ENCODE measurements around a stretch of chr20.

GRCh38 chr20:20036847-20037691 is 15.2 kb downstream of the CRNKL1 start:
- PRO-cap, 5 experiments: no peak in any of the 5 experiments
- RAMPAGE, long total RNA, 2 experiments: no peak in any of the 2 experiments
- RRBS: no CpG with 5 or more reads among the region's 11 CpGs

DNA sequence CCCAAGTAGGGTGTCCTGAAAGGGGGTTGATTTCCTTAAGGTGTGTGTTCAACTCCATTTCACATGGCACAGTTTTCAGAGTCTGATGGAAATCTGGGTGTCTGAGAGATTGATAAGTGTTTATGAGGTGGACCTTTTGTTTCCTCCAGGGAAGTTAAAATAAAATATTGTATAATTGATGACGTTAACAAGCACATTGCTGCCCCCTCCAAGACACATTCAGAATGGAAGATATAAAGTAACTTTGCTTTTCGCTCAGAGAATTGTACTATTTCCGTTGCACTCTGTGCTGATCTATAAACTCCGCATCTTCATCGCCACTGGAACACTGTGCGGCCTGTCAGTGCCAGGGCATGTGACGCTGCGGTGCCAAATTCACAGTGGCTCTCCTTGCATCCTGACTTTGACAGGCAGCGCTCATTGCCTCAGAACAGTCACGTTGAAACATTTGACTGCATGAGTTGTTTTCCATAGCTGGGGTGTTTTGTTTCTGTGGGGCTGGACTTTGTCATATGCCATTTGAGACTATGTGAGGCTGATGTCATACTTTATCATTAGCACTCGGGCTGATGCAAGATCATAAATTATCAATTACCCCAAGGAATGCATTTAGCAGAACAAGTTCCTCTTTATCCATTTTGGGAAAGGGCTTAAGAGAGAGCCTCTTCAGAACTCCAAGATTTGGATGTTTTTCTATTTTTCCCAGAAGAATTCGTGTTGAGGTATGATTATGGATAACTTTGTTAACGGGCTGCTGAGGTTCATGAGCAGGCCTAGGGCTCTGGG is 32.7 kb downstream of the CFAP61 start:
- PRO-cap, 5 experiments: no peak in any of the 5 experiments
- RAMPAGE, long total RNA, 2 experiments: no peak in any of the 2 experiments
- RRBS: no CpG with 5 or more reads among the region's 13 CpGs

GRCh38 chr20:20452058-20452861 is 84.4 kb downstream of the INSM1 start:
- PRO-cap, 5 experiments: no peak in any of the 5 experiments
- RAMPAGE, long total RNA, 2 experiments: no peak in any of the 2 experiments
- RRBS: no CpG with 5 or more reads among the region's 25 CpGs

GRCh38 chr20:20463917-20464535 is 96.1 kb downstream of the INSM1 start:
- PRO-cap, 5 experiments: no peak in any of the 5 experiments
- RAMPAGE, long total RNA, 2 experiments: no peak in any of the 2 experiments
- RRBS: no CpG with 5 or more reads among the region's 9 CpGs

DNA sequence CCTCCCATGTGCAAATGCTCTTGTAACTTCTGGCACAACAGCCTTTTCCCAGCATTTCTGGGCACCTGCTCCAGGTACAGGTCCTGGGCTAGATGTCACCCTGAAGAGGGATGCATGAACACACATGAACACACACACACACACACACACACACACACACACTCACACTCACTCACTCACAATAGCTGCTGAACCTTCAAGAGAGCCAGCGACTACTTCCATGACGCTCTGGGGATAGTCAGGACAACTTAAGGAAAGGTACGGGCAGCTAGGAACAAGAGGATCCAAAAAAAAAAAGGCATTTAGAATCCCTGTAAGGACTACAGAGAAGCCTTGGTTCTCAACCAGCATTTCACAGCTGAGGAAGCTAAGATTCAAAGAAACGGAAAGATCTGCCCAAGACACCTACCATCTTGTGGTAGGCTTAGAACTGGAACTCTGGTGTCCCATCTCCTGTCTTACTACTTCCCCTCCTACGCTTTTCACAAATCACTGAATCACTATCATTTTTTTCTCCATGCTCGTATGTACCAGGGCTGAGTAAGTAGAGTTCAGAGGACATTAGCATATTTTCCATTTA is 122.9 kb downstream of the INSM1 start:
- PRO-cap, 5 experiments: peak in 2 of 5 experiments; most common minus-strand start position 180 of the sequence (in 2)
- RAMPAGE, long total RNA, 2 experiments: no peak in any of the 2 experiments
- RRBS: no CpG with 5 or more reads among the region's 6 CpGs

DNA sequence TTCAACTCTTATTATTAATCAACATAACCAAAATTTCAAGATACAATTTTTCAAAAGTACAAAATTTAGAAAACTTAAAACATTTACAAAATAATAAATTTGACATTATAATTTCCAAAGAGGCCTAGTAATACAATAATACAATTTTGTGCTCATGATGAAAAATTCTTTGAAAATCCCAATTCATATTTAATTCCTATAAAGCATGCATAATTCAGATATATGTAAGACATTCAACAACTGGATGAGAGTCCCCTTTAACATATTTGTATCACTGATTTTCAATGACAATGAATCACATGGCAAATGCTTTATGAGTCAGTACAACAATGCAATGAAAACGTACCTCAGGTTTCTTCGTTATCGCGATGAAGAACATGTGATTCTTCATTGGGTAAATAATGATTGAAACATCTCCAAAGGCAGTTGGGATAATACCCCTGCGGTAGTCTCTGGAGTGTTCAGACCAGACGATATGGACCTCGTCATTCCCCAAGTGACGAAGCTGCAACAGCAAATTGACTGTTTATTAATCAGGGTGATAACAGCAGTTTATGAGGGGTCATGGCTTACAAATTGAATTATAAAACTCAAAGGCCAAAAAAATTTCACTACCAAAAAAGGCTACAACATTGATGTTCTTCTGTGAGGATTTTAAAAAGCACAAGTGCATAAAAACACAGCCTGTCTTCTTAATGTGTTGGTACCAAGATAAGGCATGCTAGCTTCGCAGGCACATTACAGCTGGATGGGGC is 127.0 kb downstream of the INSM1 start:
- PRO-cap, 5 experiments: no peak in any of the 5 experiments
- RAMPAGE, long total RNA, 2 experiments: no peak in any of the 2 experiments
- RRBS: no CpG with 5 or more reads among the region's 9 CpGs

GRCh38 chr20:20635200-20635744 is 77.2 kb downstream of the RALGAPA2 start:
- PRO-cap, 5 experiments: no peak in any of the 5 experiments
- RAMPAGE, long total RNA, 2 experiments: no peak in any of the 2 experiments
- RRBS: no CpG with 5 or more reads among the region's 2 CpGs

DNA sequence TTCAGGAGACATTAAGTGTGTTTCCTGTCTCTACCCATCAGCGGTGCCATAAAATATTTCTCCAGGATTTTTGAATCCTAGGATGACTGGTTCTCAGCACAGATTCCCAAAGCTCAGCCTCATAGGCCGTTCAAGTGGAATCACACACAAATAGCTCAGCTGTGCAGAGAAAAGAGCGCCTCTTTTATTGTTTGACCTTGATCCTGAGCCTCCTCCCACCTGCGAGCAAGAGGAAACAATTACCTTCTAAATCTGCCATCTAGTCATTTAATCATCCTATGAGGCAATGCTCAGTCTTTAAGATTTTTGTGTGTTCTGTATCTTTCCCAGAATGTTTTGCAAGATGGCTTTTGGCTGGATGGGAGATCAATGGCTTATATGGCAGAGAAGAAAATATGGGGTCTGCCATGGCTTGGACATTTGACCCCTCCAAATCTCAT is 31.9 kb upstream of the RALGAPA2 start:
- PRO-cap, 5 experiments: no peak in any of the 5 experiments
- RAMPAGE, long total RNA, 2 experiments: no peak in any of the 2 experiments
- RRBS: no CpG with 5 or more reads among the region's 4 CpGs

DNA sequence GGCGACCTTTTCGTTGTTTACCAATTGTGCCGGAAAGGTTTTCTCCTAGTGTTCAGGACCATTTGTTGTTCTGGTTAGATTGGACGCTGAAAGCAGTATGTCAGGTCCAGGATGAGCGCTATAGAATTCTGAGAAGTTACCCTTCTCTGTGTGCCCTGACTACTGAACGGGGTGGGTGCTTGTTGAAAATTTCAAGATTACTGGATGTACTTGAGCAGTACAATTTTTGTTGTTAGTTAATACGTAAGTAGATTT is 721 bp downstream of the XRN2 start:
- PRO-cap, 5 experiments: no peak in any of the 5 experiments
- RAMPAGE, long total RNA, 2 experiments: no peak in any of the 2 experiments
- RRBS: no CpG with 5 or more reads among the region's 7 CpGs

DNA sequence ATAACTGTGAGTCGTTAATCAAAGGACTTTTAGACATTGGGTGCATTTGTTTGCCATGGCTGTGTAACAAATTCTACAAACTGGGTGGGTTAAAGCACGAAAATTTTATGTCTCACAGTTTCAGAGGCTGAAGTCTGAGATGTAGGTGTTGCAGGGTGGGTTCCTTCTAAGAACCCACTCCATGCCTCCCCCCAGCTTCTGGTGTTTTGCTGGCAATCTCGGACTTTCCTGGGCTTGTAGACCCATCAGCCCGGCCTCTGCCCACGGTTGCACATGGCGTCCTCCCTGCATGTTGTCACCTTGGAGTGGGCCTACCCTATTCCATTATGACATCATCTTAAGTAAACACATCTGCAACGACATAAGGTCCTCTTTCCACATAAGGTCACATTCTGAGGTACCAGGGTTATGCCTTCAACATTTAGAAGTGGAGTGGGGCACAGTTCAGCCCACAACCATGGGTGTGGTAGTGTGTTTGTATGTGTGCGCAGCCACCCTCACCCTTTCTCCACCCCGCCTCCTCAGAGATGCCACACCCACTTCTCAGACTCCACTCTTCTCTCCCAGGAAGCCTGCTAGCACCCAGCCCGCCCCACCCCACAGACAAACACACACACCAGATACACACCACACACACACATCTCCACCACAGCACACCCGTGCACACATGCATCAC is 113.0 kb downstream of the FOXA2 start:
- PRO-cap, 5 experiments: peak in 1 of 5 experiments; most common plus-strand start position 420 of the sequence (in 1); most common minus-strand start position 302 of the sequence (in 1)
- RAMPAGE, long total RNA, 2 experiments: no peak in any of the 2 experiments
- RRBS: no CpG with 5 or more reads among the region's 11 CpGs

- PRO-cap, 5 experiments: peak in 3 of 5 experiments; most common plus-strand start chr20:22525306 (in 2); most common minus-strand start chr20:22525168 (in 2)
- RAMPAGE, long total RNA, 2 experiments: no peak in any of the 2 experiments
- RRBS: no CpG with 5 or more reads among the region's 4 CpGs
These were observed 59.2 kb downstream of the FOXA2 start for GRCh38 chr20:22525039-22525702.

DNA sequence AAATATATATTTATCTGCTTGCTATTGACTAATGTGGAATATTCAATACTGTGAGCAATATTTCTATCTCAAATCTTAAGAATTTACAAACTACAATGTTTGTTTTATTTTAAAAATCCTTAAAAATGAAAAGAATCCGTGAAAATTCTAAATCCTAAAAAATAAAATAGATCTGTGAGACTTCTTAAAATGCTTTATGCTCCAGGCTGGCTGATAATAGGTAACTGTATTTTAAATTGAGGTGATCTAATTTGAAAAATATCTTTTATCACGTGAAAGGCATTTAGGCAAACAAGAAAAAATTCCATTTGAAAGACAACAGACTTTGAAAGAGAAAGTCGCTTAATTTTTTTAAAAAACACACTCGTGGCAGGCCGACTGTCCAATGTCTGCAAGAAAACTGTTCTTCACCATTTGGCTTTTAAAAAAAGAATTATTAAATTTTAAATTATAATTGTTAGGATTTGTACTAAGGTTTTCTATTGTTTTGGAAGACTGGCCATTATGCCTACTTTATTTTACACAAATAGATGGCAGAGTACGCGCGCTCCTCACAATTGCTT is 14.0 kb downstream of the FOXA2 start:
- PRO-cap, 5 experiments: peak in 1 of 5 experiments; most common plus-strand start position 354 of the sequence (in 1); most common minus-strand start position 226 of the sequence (in 1)
- RAMPAGE, long total RNA, 2 experiments: no peak in any of the 2 experiments
- RRBS: no CpG with 5 or more reads among the region's 8 CpGs

DNA sequence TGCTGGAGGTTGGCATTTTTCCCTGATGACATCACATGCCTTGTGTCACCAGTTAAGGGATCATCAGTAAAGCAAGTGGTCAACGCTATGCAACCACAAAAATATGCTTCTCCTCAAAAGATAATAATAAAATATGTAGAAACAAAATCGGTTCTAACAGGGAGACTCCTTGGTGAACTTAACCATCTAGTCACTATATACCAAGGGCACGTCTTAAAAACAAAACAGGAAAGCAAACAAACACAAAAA is 211.7 kb upstream of the FOXA2 start:
- PRO-cap, 5 experiments: no peak in any of the 5 experiments
- RAMPAGE, long total RNA, 2 experiments: no peak in any of the 2 experiments
- RRBS: no CpG with 5 or more reads among the region's 3 CpGs

- PRO-cap, 5 experiments: peak in 1 of 5 experiments; most common plus-strand start chr20:23025775 (in 1)
- RAMPAGE, long total RNA, 2 experiments: start-site peak on the minus strand in 1 of 2 experiments, at chr20:23025623-23025629 at its widest, 17 reads per replicate
- RRBS: no CpG with 5 or more reads among the region's 16 CpGs
These were observed 9.6 kb upstream of the SSTR4 start for GRCh38 chr20:23025390-23026015.

GRCh38 chr20:23084646-23085603 is 1.2 kb downstream of the CD93 start:
- PRO-cap, 5 experiments: peak in 2 of 5 experiments; most common minus-strand start chr20:23085457 (in 1)
- RAMPAGE, long total RNA, 2 experiments: no peak in any of the 2 experiments
- RRBS: 80% methylated on average over 4 of the region's 33 CpGs

DNA sequence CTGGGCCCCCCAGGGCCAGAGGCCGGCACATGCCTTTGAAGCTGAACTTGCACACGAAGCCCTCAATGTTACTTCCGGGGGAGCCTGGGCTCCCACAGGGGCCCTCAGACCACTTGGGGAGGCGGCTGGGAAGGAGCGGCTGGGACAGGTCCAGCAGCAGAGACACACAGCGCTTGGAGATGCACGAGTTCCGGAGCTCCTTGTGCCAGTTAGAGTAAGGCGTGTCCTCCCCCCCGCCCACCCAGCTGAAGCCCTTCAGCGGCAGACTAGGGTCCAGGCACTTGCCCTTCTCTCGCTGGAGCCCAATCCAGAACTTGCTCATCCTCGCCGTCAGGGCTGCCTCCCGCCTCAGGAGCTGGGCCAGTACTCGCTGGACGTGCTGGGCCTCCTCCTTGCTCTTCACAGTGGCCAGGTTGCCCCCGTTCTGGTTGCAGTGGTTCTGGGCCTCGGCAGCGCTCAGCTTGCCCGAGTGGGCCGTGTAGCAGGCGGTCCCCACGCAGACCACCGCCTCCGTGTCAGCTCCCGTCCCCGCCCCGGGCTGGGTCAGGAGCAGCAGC is 442 bp downstream of the CD93 start:
- PRO-cap, 5 experiments: peak in 2 of 5 experiments; most common plus-strand start position 65 of the sequence (in 1)
- RAMPAGE, long total RNA, 2 experiments: no peak in any of the 2 experiments
- RRBS: 62% methylated on average over 7 of the region's 29 CpGs

DNA sequence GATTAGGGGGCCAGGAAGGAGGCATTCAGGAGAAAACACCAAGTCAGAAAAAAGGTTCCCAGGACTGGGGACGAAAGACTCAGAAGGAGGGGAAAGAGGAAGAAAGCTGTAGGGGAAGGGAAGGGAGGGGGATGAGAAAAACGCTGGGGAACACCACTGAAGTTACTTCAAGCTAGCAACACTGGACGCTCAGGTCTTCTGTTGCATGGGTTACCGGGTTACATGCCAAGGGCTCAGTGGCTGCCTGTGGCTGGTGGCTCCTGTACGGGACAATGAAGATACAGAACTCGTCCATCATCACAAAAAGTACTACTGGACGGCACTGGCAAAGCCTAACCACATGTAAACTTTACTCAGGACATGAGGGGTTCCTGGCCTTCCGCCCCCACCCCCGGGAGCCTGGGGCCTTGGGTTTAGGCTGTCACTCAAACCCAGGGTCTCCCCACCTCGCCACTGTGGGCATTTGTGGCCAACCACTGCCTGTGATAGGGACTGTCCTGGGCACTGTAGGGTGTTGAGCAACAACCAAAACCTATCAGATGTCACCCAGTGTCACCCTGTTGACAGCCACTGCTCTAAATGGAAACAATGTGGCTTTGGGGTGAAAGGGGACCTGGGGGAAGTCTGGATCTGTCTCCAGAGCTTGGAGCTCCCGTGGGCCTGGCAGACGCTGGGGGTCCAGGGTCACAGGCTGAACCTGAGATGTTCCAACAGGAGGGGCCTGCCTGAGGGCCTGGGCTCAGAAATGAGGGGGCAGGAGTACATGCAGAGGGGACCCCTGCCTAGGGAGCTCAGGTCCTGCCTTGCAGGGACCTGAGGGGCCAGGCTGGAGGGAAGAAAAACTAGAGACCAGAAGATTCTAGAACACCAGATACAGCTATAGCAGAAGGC is 40.4 kb upstream of the CD93 start:
- PRO-cap, 5 experiments: no peak in any of the 5 experiments
- RAMPAGE, long total RNA, 2 experiments: no peak in any of the 2 experiments
- RRBS: no CpG with 5 or more reads among the region's 12 CpGs

DNA sequence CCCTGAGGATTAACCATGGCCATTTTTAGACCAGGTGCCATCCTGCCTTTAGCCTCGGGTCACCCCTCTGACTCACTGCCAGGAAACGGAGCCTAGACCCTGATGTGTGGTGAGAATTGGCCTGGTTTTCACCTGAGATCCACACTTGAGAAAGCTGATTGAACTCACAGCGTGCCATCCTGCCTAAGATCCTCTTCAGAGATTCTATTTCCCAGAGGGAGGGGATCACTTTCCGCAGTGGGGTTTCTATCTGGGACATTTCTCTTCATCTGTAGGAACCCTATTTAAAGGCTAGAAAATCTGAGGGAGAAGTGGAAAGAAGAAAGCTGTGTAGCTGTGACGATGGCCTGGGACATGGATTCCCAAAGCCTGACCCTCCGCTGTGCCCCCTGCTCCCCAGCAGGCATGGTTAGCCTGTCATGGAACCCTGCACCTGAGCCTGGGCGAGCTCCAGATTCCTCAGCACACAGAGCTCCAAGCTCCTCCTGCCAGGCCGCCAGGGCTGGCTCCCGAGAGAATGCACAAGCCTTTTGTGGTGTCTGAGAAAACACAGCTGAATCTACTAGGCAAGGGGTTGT is 64.0 kb upstream of the CD93 start:
- PRO-cap, 5 experiments: no peak in any of the 5 experiments
- RAMPAGE, long total RNA, 2 experiments: no peak in any of the 2 experiments
- RRBS: no CpG with 5 or more reads among the region's 9 CpGs

DNA sequence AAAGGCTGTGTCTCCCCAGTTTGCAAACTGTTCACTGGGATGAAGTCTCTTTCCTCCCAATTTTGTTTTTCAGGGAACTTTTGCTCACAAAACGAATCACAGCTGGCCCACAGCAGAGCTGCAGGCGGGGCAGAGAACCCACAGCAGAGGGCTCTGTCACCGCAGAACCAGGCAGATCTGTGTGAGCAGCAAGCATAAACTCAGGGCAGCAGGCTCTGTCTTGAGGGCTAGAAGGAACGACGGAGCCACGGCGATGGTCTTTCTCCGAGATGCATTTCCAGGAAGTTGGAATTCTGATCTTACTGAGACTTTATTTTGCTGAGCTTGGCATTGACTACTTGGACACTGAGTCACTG is 106.5 kb upstream of the NXT1 start:
- PRO-cap, 5 experiments: no peak in any of the 5 experiments
- RAMPAGE, long total RNA, 2 experiments: no peak in any of the 2 experiments
- RRBS: no CpG with 5 or more reads among the region's 8 CpGs

DNA sequence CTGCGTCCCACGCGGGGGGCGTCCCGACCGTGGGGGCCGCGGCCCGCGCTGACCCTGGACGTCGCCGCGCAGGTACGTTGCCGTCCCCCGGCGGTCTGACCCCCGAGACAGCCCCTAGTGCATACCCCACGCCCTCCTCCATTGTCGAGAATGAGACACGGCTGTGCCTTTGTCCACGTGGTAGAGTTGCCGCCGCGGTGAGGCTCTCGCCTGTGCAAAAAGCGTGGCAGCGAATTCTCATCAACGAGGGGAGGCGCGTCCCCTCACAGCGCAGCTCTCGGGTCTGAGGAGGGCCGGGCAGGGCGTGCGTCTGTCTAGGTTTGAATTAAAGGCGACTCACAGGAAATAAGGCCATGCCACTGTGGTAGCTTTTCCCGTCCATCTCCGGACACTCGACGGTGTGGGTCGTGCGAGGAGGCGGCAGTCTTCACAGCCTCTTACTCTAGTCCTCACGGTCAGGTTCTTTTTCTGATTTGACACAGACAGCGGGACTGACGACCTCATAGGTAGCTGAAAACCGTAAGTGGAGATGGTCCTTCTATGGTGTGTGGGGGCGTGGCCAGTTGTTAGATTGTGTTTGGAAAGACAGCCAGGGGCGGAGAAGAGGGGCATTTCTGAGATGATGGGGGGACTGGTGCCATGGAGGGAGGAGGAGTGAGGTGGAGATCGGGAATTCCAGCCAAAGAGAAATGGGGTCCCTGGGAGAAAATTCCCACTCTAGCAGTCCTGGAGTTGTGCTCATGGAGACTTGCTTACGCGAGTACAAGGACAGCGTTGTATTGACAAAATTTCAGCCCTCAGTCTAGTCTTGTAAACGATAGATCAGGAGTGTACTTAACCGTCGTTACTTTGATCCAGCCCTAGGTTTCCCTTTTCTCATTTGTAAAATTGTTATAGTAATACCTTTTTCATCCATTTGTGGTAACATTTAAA is 665 bp downstream of the NXT1 start:
- PRO-cap, 5 experiments: peak in 2 of 5 experiments; most common plus-strand start position 391 of the sequence (in 1); most common minus-strand start position 390 of the sequence (in 1)
- RAMPAGE, long total RNA, 2 experiments: no peak in any of the 2 experiments
- RRBS: 1% methylated on average over 12 of the region's 58 CpGs